Mesothelial cell of epicardium (in vitro differentiated cells): ENCODE measurements around the genes PRRG4 and CSTF3.

DNA sequence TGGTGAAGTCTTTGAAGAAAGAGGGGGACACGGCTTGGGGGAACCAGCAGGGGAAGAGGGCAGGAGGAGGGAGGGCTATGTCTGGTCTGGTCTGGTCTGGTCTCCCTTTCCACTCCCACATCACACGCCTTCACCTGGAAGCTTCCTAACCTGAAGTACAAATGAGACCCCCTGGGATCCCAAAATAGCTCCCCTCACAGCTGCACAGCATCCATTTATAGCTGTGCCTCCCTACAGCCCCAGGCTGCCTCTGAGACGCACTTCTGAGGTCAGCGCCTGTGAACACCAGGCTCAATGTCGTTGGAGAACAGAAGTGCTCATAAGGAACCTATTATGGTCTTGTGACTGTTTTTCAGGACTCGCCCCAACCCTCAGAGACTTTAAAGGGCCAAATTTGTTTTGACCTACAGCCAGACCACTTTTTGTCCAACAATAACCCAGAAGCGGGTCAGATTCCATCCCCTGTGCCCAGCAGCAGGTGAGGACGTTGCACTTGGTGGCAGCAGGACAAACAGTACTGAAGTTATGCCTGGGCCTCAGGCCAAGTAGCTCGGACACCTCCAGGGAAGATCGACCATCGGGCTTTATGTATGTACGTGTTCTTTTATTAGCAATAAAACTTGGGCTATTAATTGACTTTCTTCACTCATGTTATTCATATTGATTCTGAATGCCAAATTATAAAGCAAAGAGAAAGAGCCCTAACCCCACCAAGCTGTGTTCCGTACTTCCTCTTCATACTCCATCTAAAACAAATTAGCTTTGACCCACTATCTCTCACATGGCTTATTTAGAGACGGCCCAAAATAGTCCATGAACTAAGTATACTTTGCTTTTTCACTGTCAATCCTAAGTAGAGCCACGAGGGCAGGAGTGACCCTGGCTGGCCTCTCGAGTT, 92.2 kb upstream of the PAX6 start:
- PRO-cap = no peak

DNA sequence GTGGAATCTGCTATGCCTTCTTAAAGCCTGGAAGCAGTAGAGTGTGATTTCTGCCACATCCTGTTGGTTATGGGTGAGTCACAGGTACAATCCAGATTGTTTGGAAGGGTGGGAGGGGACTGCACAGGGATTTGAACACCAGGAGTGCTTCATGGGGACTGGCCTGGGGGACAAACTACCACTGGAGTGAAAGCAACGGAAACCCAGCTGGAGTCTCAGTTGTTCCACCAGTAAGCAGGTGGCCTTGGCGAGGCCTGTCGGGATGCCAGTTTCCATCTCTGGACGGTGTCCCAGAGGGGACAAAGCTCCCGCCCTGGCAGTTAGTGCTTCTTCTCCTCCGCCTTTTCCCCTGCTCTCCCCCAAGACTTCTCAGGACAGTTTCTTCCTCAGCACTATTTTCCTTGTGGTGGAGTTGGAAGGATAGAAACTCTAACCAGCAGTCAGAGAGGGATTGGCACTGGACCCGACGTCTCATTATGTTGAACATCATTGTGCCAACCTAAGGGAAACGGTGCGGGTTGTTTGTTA, 84.9 kb upstream of the RCN1 start:
- PRO-cap = no peak

- PRO-cap = no peak
Measured at GRCh38 chr11:32173484-32173683, 82.5 kb downstream of the RCN1 start.

- PRO-cap = no peak
Measured at GRCh38 chr11:32312737-32313394, 122.5 kb downstream of the WT1 start.

DNA sequence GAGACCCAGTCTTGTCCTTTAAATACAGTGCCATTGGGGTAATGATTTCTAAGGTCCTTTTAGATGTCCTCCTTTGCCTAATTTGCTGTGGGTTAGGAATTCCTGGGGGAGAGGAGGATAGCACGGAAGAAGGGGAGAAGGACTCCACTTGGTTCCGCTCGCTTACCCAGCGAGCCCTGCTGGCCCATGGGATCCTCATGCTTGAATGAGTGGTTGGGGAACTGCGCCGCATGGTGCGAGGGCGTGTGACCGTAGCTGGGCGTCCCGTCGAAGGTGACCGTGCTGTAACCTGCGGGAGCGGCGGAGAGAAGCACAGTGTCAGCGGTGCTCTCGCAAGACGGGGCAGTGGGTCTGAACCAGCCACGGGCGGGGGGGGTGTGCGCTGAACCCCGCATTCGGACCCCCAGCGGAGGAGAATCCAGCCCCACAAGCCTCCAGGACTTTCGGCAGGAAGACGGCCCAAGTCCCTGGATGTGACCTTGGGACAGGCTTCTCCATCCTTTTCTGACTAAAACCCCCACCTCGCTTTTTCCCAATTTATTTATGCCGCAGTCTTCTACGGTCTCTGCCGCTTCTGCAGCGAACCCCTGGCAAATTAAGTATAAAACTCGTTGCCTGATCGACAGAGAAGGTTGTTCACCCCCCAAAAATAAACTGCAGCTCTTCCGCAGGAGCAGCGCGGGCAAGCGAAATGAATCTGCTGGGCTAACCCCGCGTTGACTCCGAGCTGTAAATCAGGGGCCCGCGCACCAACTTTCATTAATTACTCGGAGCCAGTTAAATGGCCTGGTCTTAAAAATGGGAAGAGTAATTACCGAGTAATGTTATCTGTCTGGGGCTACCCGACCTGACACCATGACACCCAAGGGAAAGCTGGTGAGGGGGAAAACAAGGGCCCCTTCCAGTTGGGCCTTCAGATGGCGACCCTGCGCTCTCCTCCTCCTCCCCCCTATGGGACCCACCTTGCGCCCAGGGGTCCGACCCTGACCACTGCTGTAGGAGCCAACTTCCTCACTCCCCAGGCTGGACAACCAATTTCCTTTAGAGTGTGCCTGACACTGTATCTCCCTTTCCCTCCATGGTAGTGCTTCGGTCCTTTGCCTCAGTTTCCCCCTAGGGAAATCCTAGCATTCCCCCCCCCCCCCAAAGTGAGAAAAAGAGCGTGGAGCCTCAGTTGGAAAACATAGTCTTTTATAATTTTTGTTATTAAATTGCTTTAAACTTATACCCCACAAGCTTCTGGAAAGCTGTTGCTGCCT, 6.6 kb downstream of the WT1 start:
- PRO-cap = no peak

- PRO-cap = no peak
Measured at GRCh38 chr11:32829185-32829470, 599 bp upstream of the PRRG4 start.

GRCh38 chr11:32829471-32830212, at the start of gene PRRG4:
TSS of gene PRRG4 (plus strand) at chr11:32829927.
- PRO-cap = bidirectional peak, plus-strand start at chr11:32829789, minus-strand start at chr11:32829667

GRCh38 chr11:32932672-32933052, 40.1 kb downstream of the QSER1 start:
- PRO-cap = no peak

DNA sequence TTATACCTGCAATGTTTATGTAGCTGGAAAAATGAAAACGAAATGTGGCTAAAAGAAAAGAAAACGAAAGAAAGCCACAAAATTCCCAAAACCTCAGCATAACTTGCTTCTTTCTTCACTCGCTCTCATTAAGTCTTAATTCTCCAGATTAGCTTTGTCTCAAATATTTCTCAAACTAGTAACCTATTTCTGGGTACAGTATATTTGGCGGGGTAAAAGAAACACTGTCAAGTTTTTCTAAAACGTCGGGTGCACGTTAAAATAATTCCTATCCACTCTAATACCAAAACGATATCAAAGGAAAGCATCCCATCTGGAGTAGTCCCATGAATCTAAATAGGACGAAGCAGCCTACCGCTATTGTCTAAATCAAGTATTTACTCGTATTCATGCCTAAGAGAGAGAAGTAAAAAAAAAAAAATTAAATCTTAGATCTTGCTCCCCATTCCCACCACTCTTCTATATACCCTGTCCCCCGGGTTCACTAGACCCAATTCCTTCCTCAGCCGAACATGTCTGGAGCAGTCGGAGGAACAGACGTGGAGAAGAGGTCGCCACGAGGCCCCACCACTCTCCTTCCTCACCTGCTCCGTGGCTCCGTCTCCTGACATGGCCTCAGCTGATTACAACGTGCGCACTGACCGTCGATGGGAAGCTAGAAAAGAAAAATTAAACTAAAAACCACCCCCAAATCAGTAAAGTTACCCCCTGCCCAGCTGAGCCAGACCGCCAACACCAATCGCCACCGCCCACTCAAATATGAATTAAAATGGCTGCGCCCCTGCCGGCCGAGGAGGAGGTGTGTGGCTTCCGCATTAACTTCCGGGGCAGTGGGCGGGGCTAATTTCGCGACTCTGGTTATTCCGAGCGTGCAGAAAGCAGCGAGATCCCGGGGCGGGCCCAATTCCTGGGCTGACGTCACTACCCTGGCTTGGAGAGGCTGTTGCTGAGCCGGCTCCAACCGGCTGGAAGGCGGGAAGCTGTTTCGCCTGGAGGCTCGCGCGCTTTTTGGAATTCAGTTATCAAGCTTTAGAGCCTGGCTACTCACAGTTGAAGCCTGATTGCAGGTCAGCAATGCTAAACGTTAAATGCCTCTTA, at the start of gene CSTF3:
Gene CSTF3, minus strand, starts transcription at position 766 of the 1,098 bp plus-strand sequence.
- PRO-cap = unidirectional peak, minus-strand start at position 755 of the sequence

GRCh38 chr11:33301291-33302031, 44.3 kb downstream of the HIPK3 start:
- PRO-cap = no peak

DNA sequence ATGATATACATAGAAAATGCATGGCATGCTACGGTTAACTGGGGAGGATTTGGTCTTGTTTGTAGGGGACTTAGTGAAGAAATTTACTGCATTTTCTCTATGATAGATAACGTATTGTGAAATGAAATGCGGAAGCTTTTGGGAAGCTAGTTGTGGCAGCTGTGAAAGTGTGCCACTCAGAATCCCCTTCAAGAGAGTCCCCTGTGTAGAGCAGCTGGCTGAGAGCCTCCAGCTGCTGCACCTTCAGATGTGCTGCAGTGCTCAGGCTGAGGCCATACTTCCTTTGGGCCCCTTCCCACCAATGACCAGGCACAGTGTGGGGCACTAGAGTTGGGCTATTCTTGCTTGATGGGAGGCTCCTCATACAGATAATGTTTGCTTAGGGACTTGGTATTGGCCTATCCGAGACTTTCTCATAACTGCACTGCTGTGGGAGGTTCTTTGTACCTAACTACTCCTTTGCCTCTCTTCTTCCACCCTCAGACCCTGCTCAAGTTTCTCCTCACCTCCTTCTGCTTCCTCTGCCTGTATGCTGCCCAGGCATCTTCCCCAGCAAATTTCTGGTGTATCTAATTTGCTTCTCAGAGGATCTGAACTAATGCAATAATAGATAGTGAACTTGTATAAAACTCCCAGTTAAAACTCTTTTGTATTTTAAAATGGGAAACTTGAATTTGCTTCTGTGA, 51.4 kb upstream of the KIAA1549L start:
- PRO-cap = no peak

GRCh38 chr11:33633203-33633855, 67.3 kb downstream of the C11orf91 start:
- PRO-cap = no peak

- PRO-cap = no peak
Measured at GRCh38 chr11:33689238-33689742, 11.3 kb downstream of the C11orf91 start.

DNA sequence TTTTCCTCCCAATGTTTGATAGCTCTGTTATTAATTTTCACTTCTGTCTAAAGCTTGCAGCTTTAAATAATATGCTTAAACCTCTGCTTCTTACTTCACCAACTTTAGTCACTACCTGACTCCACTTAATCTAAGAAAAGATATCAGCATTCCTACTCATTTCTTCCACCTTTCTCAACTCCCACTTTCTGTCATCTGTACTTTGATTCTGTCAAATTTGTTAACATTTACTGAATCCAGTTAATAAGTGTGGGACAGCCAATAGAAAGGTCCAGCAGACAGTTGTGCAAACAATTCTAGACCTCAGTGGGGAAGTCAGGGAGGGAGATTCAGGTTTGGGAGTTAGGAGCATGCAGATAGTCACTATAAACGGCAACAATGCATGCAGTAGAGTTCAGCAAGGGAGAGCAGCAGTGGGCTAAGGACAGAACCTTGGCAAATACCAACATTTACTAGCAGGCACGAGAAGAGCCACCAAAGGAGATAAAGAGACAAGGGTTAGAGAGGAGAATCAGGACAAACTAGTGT, 4.1 kb downstream of the FBXO3 start:
- PRO-cap = no peak

DNA sequence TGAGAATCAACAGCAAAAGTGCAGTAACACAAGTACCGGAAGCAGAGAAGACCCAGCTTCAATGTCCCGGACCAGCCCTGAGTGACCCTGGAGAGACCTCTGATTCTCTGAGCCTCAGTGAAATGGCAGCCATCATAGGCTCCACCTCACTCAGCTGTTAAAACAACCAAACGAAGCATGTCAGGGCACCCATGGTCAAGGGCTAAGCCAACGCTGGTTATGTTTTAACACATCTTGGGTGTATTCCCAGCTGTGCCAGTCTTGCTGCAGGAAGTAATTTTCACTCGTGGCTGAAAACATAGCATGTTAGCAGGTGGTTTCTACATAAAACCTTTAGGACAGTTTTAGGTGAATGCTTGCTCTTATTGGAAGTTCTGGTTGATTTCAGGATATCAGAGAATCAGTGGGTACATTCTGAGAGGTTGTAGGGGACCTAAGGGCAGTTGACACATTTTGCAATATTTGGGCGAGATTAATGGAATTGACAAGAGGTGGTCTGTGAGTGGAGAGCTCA, 30.9 kb downstream of the LMO2 start:
- PRO-cap = no peak

DNA sequence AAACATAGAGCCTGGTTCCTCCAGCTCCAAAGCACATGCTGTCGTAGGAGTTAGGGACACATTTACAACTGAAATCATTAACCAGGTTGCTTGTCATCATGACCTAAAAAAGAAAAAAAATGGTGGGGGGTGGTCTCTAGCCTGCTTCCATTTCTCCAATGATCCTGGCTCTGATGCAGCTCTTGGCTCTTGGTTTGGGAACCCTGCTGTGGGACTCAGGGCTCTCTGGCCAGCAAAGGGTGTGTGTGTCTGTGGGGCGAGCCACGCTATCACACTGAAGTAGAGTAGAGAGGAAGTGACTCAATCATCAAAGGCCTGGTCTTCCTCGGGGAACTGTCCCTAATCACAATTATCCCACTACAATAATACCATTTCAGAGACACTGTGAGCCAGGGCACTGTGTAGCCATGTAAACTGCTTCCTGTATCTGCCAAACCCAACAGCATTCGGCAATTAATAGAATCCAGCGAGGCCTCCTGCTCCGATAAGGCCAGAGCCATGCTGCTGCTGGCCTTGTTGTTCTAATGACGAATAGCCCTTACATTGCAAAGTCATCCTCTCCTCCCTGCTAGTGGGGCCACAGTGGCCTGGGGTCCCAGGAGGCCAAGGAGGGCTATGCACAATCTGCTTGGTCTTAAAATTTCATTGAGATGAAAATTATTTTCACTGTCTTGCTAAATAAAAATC, 49.7 kb upstream of the LMO2 start:
- PRO-cap = no peak

GRCh38 chr11:33990730-33991311, 60.7 kb upstream of the CAPRIN1 start:
- PRO-cap = no peak

- PRO-cap = no peak
Measured at GRCh38 chr11:34052678-34052761, 989 bp downstream of the CAPRIN1 start.

- PRO-cap = no peak
Measured at GRCh38 chr11:34140830-34141332, 35.5 kb downstream of the NAT10 start.

- PRO-cap = no peak
Measured at GRCh38 chr11:34141539-34142099, 36.2 kb downstream of the NAT10 start.